Gastroesophageal sphincter (tissue), 4 donors: ENCODE measurements around a stretch of chr18.

- PRO-cap: no peak
- RAMPAGE, long total RNA, 4 experiments: no peak in any of the 4 experiments
These were observed 49.3 kb upstream of the USP14 start for GRCh38 chr18:109025-109584.

- PRO-cap: no peak
- RAMPAGE, long total RNA, 4 experiments: no peak in any of the 4 experiments
These were observed 12.1 kb downstream of the USP14 start for GRCh38 chr18:170271-170999.

GRCh38 chr18:456112-457106 is 44.1 kb downstream of the COLEC12 start:
- PRO-cap: bidirectional peak, plus-strand start at chr18:456436, minus-strand start at chr18:456317
- RAMPAGE, long total RNA, 4 experiments: no peak in any of the 4 experiments

DNA sequence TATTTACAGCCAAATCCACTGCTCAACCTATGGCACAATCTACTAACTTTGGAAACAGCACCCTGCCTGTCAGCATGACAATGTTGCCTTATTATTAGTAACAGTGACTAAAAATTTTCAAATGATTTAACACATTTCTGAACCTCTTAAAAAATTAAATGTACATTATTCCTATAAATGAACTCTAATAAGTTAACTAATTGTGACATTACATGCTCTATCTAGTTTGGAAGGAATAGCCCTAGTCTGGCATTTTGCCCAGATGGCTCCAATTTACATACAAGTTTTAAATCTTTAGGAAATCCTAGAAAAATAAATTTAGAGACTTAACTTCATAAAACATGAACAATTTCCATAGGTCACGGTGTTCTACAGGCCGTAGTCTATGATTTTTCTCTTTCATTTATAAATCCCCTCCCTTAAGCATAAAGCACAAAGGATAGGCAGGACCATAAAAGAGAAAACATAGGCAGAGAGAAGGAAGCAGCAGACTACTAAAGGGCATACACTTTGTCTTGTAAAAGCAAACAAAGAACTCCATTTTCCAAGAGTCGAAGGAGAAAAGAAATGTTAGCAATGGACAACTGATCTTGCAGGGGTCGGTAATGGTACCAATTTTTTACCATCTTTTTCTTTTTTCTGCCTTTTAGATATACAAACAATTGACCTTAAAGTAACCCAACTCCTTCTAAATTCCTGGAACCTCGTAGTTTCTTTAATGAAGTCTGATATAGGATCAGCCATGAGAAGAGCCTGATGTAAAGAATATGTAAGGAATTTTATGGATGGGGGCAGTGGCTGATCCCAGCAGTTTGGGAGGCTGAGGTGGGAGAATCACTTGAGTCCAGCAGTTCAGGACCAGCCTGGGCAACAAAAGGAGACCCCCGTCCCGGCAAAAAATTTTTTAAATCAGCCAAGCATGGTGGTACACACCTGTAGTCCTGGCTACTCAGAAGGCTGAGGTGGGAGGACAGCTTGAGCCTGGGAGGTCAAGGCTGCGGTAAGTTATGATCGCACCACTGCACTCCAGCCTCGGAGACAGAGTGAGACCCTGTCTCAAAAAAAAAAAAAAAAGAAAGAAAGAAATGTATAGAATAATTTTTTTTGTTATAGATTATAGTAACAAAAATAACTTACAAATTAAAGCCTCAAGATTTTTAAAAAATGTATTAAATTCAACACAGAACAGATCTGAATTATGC is 33.3 kb downstream of the YES1 start:
- PRO-cap: no peak
- RAMPAGE, long total RNA, 4 experiments: no peak in any of the 4 experiments

GRCh38 chr18:810139-811179 is 1.6 kb downstream of the YES1 start:
- PRO-cap: no peak
- RAMPAGE, long total RNA, 4 experiments: no peak in any of the 4 experiments

DNA sequence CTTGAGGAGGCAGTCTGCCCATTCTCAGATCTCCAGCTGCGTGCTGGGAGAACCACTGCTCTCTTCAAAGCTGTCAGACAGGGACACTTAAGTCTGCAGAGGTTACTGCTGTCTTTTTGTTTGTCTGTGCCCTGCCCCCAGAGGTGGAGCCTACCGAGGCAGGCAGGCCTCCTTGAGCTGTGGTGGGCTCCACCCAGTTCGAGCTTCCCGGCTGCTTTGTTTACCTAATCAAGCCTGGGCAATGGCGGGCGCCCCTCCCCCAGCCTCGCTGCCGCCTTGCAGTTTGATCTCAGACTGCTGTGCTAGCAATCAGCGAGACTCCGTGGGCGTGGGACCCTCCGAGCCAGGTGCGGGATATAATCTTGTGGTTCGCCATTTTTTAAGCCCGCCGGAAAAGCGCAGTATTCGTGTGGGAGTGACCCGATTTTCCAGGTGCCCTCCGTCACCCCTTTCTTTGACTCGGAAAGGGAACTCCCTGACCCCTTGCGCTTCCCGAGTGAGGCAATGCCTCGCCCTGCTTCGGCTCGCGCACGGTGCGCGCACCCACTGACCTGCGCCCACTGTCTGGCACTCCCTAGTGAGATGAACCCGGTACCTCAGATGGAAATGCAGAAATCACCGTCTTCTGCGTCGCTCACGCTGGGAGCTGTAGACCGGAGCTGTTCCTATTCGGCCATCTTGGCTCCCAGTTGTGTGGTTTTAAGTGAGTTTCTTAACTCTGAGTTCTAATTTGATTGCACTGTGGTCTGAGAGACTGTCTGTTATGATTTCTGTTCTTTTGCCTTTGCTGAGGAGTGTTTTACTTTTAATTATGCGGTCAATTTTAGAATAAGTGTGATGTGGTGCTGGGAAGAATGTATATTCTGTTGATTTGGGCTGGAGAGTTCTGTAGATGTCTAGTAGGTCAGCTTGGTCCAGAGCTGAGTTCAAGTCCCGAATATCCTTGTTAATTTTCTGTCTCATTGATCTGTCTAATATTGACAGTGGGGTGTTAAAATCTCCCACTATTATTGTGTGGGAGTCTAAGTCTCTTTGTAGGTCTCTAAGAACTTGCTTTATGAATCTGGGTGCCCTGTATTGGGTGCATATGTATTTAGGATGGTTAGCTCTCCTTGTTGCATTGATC is 71.9 kb downstream of the ADCYAP1 start:
- PRO-cap: no peak
- RAMPAGE, long total RNA, 4 experiments: start-site peak on the plus strand in 1 of 4 experiments, centred at position 492 of the sequence, 6 reads per replicate

DNA sequence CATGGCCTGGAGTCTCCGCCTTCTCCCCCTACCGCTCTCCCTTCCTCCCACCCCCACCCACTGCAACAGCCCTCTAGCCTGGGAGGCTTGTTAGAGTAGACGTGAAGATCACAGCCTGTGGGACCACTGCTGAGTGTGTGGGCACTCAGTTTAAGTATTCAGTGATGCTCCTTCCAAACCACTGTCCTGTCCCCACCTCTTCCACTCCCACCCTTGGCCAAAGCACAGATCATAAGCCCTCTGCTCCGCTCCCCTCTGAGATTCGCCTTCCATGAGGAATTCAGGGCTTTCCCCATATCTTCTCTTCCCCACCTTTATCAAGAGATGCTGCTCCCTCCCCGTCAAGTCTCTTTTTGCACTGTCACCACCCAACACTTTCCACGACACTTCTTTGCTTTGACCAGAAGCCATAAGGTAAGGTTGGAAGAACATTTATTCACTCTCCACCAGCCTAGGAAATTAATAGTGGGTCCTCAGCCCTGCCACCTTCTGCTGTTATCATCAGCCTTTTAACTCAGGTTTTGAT is 1.8 kb downstream of the METTL4 start:
- PRO-cap: no peak
- RAMPAGE, long total RNA, 4 experiments: no peak in any of the 4 experiments

DNA sequence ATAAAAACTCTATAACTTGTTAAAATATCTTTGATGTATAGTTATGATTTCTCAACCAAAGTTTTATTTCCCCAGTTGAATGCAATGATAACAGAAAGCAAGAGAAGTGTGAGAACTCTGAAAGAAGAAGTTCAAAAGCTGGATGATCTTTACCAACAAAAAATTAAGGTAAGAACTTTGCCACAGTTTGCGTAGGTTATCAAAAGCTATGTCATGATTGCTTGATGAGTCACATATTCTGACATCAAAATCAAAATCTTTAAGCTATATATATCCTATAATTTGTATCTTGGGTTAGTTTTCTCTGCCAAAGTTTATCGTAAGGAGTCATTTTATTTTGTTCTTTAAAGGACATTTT is 35.0 kb downstream of the NDC80 start:
- PRO-cap: no peak
- RAMPAGE, long total RNA, 4 experiments: no peak in any of the 4 experiments

GRCh38 chr18:2688003-2689119 is 32.8 kb downstream of the SMCHD1 start:
- PRO-cap: no peak
- RAMPAGE, long total RNA, 4 experiments: no peak in any of the 4 experiments

DNA sequence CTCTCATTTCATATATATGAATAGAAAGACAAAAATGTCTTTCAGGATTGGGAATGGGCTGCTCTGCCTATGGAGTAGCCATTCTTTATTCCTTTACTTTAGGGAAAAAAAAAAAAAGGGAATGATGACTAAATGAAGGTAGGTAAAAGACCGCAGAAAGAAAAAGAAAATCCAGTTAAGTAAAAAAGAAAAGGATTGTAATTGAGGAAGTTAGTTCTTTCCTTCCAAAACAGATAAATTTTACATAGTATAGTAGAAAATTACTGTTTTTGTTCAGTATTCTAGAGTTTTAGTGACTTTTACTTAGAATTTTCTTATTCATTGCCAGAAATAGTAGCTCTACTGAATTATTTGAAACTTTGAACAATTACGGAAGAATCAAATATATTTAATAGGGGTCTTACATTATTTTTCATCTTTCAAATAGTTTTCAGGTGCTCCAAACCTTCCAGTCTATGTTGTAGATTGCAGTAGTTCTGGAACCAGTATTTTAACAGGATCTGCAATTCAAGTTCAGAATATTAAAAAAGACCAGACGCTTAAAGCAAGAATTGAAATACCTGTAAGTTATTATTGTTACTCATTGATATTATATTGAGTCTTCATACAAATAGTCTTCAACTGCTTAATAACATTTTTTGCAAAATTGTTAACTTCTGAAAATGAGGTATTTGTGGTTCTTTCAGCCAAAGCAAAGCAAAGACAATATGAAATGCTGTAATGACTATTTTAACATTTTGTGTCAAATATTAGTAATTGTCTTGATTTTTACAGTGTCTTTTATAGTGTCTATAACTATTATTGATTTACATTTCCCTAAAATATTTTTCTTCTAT is 73.5 kb downstream of the SMCHD1 start:
- PRO-cap: no peak
- RAMPAGE, long total RNA, 4 experiments: no peak in any of the 4 experiments

DNA sequence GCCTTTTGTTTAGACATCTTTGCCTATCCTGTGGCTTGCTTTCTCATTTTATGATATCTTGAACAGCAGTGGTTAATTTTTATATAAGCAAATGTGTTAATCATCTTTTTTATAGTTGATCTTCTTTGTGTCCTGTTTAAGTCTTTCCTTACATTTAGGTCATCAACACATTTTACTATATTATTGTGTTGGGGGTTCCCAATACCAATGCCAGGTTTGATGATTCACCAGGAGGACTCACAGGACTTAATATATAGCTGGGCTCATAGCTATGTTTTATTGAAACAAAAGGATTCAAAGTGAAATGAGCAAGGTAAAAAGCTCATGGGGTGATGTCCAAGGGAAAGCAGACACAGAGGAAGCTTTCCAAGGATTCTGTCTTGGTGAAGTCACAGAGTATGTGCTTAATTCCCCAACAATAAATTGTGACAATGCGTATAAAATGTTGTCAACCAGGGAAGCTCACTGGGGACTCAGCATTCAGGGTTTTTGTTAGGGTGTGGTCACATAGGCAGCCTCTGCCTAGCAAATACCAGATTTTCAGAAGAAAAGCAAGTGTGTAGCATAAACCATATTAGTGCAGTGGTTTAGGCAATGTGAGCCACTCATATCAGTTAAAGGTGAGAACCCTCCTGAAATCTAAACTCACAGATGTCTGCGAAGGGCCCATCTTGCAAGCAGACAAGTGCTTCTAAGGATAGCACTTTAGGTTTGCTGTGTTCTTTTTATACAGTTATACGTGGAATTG is 92.6 kb upstream of the EMILIN2 start:
- PRO-cap: no peak
- RAMPAGE, long total RNA, 4 experiments: no peak in any of the 4 experiments

DNA sequence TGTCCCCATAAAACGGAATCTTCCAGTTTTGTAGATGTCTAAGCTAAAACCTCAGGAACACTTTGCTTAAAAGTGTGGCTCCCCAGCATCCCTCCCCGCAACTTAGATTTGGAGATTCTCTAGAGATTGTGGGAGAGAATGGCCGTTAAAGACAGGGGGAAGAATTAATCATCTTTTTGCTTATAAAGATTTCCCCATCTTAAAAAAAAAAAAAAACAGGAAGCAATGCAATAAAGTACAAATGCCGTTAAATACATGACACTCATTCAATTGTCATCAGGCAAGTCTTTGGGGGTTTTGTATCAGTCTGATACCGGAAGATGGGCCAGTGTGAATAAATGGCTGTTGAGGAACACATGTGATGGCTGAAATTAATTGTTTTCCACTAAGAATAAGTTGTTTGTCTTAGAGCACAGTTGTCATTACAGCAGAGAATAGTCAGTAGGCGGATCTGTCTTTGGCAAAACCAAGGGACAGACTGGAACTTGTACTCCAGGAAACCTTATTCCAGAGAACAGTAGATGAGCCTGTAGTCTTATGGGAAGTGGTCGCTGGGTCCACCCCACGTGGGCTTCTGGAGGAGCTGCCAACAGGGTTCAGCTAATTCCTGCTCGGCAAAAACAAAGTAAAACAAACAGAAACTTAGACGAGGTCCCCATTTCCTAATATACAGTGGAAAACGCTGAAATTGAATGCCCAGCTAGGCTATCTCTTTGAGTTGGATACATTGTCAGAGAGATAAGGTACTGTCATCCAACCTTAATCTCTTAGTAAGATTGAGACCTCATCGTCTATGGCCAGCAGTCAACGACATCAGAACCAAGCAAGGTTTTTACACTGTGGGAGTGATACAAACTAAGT is 1.8 kb downstream of the EMILIN2 start:
- PRO-cap: no peak
- RAMPAGE, long total RNA, 4 experiments: no peak in any of the 4 experiments

GRCh38 chr18:2857212-2858234 is 10.7 kb downstream of the EMILIN2 start:
- PRO-cap: unidirectional peak, plus-strand start at chr18:2857997
- RAMPAGE, long total RNA, 4 experiments: no peak in any of the 4 experiments

- PRO-cap: no peak
- RAMPAGE, long total RNA, 4 experiments: no peak in any of the 4 experiments
These were observed 62.0 kb downstream of the LPIN2 start for GRCh38 chr18:2950792-2951473.

- PRO-cap: no peak
- RAMPAGE, long total RNA, 4 experiments: no peak in any of the 4 experiments
These were observed 41.9 kb downstream of the LPIN2 start for GRCh38 chr18:2970733-2971757.

- PRO-cap: bidirectional peak, plus-strand start at chr18:2972287, minus-strand start at chr18:2972165; bidirectional peak, plus-strand start at chr18:2972327, minus-strand start at chr18:2972333
- RAMPAGE, long total RNA, 4 experiments: no peak in any of the 4 experiments
These were observed 40.8 kb downstream of the LPIN2 start for GRCh38 chr18:2972016-2972639.

DNA sequence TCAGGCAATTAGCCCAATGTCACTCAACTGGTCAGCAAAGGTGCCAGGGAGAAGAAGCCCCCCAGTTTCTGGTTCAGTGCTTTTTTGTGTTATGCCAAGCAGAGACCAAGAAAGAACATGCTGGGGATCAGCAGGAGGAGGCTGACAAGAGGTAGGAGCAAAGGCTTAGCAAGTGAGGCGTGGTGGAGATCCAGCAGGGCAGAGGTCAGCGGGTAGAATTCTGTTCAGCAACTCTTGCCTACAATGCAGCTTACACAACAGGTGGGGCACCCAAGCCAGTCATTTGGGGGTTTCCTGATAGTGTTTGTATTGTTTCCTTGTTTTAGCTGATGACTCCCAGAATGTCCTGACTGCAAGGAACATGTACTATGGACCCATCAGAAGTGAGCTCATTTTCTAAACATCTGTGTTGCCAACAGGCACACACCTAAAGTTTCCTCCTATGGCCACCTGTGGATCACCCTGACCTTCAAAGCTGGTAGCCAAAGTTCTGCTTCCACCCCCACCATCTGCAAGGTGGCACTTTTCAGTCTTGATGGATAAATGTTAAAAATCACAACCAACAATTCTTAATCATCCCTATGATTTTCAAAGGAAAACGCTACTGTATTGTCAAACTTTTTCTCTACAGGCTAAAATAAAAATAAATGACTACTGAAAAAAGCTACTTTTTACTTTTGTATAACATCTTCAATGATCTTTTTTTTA is 28.0 kb downstream of the LPIN2 start:
- PRO-cap: no peak
- RAMPAGE, long total RNA, 4 experiments: no peak in any of the 4 experiments

DNA sequence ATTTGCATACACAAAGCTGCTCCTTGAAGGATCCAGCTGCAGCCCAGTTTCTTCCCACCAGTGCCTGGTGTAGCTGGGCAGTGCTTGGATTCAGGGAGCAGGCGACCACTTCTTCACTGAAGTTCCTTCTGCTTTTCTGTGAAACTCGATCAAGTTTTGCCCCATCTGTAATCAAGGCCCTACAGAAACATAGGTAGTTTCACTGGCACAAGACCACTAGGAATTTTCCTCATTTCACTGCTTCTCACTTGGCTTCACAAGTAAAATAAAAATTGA is 1.7 kb upstream of the LPIN2 start:
- PRO-cap: no peak
- RAMPAGE, long total RNA, 4 experiments: no peak in any of the 4 experiments

- PRO-cap: no peak
- RAMPAGE, long total RNA, 4 experiments: no peak in any of the 4 experiments
These were observed 39.1 kb upstream of the LPIN2 start for GRCh38 chr18:3052045-3052521.

DNA sequence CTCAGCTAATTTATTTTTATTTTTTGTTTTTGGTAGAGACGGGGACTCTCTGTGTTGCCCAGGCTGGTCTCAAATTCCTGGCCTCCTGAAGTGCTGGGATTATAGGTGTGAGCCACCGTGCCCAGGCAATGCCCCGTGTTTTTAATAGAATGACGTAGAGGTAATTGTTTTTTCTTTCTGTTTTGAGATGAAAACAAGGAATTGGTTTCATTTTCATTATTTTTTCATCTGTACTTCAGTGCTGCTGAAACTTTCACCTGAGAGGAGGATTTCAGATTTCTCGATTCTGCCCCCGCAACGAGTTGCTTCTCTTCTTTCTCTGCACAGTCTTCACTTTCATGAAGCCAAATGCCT is 48.2 kb upstream of the LPIN2 start:
- PRO-cap: no peak
- RAMPAGE, long total RNA, 4 experiments: no peak in any of the 4 experiments